SJCRH30 (cell line): ENCODE measurements around a stretch of chr4.

DNA sequence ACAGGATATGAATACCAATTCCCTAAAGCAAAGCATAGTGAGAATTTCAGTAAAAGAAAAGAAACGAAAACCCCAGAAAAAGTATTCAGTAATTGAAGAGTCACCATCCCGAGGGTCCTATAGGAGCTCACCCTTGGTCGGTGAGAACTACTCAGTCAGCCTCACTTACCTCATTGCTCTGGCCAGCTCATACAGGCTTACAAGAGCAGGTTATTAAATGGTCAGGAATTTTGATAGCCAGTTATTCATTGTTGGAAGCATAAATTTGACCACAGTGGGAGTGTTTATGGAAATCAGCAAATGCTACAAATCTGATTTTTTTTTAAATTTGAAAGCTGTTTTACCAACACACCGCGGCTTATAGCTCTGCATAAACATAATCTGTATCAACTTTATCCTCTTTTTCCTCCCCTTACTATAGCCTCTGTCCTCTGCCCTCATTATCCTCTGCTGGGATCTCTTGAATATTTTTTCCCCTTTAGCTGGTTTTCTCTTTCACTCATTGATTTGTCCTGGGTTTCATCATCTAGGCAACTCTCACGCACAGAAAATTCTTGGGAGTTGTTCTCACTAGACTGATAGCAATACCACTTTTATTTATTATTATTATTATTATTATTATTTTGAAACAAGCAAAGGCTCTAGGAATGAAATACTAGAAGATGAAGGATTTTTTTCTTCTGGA is 11.0 kb upstream of the CXCL2 start:
- RAMPAGE, long total RNA, result no peak

DNA sequence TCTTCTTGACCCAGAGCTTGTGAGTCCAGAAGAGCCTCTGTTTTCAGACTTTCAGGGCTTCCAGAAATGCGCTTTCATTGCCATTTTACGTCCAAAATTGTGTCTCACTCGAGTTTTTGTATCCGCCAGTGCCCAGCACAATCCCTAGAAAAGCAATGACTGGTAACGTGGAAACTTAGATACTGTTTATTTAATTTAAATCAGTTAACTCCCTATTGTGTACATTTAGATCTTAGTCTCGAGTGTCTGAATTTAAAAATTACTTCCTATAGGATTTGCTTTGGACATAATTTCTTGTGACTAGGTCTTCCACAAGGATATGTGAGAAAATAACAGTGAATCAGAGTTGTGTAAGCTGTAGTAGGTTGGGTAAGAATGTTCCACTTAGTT is 1.0 kb downstream of the MTHFD2L start:
- RAMPAGE, long total RNA, result no peak

GRCh38 chr4:74374562-74375101 is 9.7 kb downstream of the EREG start:
- RAMPAGE, long total RNA, result no peak

DNA sequence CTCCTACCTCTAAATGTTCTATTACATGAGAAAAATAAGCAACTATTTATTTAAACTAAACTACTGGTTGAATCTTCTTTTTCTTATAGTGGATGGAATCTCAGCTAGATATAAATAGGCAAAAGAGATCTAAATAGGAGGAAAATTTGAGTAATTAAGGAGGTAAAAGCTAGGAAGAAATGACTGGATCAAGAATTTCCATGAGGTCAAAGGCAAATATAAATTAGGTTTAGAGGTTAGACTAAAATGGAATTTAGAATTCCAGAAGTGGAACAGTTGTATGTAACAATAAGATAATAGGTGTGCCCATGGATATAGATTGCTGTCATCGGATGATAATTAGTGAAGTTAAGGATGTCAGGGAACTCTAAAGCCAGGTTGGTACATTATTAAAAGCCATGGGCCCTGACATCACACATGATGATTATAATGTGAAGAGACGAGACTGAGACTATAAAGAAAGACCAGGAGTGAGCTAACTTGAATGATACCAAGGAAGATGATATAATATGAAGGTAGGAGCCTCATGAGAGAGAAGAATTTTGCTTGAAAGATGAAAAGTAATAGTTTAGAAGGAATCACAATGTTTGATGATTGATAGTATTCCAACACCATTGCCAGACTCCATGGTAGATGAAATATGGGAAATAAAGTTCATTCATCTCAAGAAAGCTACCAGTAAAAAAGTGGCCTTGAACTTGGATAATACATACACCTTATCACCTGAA is 49.7 kb upstream of the PARM1 start:
- RAMPAGE, long total RNA, result no peak

- RAMPAGE, long total RNA, result no peak
Measured at GRCh38 chr4:74941235-74941667, 8.3 kb downstream of the PARM1 start.

DNA sequence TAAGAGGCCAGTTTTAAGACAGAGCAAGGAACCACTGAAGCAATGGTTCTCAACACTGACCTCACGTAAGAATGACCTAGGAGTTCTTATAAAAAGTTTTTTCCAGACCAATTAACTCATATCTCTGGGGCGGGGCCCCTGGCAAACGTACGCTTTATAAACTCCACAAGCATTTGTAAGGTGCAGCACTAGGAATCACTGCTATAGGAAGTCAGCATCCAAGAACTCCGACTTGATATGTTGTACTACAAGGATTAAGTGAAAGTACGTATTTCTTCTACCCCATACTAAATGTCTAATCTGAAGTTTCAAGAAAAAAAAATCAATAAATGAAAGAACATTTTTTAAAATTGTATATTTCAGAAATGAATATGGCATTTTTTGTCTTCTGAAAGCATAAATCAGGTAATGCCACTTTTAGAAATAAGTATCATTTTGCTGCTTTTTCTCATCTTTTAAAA is 269.8 kb downstream of the RCHY1 start:
- RAMPAGE, long total RNA, result no peak

GRCh38 chr4:75327557-75327983 is 186.6 kb downstream of the RCHY1 start:
- RAMPAGE, long total RNA, result no peak

DNA sequence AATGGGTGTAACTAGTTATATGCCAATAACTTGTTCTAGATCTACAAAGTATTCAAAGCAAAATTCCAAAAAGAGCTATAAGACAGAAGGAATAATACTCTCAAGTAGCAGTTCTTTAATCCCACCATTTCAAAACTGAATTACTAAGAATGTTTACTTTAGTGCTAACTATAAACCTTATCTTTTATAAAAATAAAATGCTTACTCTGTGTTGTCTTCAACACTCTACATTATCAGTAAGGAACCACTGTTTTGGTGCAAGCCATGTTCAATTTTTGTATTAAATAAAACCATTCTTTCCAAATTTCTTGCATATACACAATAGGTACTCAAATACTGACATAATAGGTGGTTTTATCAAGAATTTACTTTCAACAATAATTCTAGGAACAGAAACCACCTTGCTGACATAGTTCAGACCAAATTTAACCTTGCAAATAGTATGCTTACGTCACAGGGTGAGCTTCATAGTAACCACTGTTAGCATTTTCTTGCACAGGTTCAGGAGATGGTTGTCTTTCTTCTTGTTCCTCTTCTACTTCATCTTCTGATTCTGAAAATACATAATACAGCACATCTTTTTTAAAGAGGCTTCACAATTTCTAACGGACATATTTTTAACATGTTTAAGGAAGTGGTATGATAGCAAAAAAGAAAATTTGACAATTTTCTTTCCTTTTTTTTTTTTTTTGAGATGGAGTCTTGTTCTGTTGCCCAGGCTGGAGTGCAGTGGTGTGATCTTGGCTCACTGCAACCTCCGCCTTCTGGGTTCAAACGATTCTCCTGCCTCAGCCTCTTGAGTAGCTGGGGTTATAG is 17.7 kb downstream of the G3BP2 start:
- RAMPAGE, long total RNA, result no peak

GRCh38 chr4:75661158-75661795 is 11.9 kb downstream of the G3BP2 start:
- RAMPAGE, long total RNA, result no peak

- RAMPAGE, long total RNA, result no peak
Measured at GRCh38 chr4:75671507-75672347, 1.5 kb downstream of the G3BP2 start.

DNA sequence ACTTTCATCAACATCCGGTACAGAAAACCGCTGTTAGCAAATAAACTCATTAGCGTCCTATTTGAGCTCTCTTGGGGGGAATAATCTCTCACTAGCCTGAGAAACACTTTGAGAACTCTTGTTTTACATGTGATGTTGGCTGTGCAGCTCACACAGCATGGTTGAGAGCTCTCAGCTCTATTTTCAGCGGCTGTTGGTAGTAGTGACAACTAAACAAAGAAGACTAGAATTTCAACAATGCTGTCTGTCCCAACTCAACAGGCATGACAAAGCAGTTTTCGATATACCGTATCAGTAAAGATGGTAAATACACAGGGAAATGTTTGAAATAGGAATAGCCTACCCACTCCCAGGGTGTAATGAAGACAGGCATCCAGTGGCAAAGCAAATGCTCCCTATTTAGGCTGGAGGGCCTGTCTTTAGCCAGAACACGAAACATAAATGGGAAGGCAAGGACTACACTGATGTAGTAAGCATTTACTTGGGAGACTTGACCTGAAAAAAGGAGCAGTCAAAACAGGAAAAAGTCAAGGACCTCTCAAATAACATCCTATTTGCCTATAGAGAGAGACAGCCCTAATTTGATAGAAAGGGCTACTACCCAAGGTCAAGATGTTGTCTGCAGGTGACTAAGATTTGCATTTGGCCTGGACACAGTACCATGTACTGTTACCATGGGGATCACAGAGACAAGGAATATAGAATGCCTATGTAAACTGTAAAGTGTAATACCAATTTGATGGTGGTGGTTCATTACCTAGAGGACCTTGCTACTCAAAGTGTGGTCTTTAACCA is 60.4 kb downstream of the PPEF2 start:
- RAMPAGE, long total RNA, result no peak

GRCh38 chr4:76002150-76002510 is 5.2 kb downstream of the CXCL9 start:
- RAMPAGE, long total RNA, result no peak

DNA sequence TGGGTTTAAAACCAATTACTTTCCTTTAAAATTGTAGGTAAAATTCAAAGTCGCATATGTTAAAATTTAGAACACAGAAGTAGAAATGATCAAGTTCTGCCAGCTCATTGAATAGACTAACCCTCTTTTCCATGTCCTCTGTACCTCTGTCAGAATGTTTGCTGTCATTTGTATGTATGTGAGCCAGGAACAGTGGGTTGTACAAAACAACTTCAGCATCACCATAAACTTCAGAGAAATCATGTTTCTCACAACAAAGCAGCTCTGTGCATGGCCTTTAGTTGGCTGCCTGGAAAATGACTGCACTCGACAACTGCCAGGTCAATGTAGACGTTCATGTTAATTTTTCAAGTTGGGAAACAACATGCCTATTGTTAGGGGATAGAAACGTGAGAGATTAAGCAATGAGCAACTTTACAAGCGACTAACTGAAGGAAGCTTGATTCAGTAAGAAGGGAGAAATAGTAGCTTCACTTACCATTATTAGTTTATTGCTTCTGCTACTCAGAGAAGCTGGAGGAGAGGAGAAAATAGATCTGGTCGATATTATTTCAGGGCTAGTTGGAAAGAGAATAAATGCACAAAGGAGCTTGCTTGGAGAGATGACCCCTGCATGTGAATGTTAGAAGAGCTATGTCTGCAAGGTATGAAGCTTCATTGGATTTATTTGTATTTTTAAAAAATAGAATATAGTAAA is 17.9 kb upstream of the CXCL11 start:
- RAMPAGE, long total RNA, result no peak

DNA sequence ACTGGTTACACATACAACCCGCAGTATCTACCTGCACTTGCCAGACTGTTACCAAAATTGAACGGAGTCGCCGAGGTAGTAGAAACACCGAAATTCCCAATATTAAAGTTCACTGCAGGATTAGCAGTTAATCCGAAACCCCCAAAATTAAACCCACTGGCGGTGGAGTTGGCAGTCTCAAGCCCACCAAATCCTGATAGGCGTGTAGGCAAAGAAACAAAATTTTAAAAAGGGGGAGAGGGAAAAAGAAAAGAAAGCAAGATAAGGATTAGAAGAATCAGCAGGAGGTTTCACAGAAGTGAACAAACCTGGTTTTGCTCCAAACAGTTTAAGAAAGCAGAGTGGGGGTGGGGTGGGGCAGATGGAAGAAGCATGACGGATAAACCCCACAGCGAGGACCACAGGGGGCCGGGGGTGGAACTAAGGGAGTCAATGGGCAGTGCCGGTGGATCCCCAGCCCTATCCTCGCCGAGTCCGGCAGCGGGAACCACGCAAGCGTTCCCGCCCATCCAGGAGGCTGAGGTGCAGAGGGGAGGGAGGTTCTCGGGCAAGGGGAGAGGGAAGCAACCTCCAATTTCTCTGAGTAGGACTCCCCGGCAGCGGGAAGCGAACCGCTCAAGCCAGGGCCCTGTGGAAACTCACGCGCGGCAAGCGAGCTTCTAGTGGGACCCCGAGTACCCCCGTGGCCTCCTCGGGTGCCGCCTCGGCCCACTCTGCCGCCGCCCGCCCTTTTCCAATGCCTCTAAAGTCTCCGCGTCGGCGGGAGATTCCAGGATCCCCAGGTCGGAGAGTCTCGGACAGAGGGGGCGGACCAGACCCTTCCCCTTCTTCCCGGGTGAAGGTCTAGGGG is 524 bp downstream of the NUP54 start:
- RAMPAGE, long total RNA, result no peak

GRCh38 chr4:76206488-76207034 is 7.1 kb downstream of the SCARB2 start:
- RAMPAGE, long total RNA, result no peak

- RAMPAGE, long total RNA, result no peak
Measured at GRCh38 chr4:76234213-76234851, 17.2 kb upstream of the FAM47E start.

GRCh38 chr4:76272493-76273097 is 21.1 kb downstream of the FAM47E start:
- RAMPAGE, long total RNA, result no peak

GRCh38 chr4:76277623-76278019 is 26.1 kb downstream of the FAM47E start:
- RAMPAGE, long total RNA, result no peak

- RAMPAGE, long total RNA, result no peak
Measured at GRCh38 chr4:76278536-76279148, 27.1 kb downstream of the FAM47E start.

- RAMPAGE, long total RNA, result no peak
Measured at GRCh38 chr4:76307366-76308089, 995 bp downstream of the STBD1 start.